ENCODE measurements around the gene GJA1.

- RAMPAGE, long total RNA: no peak
- RRBS: no CpG with 5 or more reads among the region's 12 CpGs
Observed at GRCh38 chr6:119034716-119035883, 43.4 kb downstream of the FAM184A start.

- RAMPAGE, long total RNA: no peak
- RRBS: no CpG with 5 or more reads among the region's 23 CpGs
Observed at GRCh38 chr6:119078911-119079511, 547 bp upstream of the FAM184A start.

- RAMPAGE, long total RNA: no peak
- RRBS: no CpG with 5 or more reads among the region's 2 CpGs
Observed at GRCh38 chr6:119147446-119147906, 69.0 kb upstream of the FAM184A start.

DNA sequence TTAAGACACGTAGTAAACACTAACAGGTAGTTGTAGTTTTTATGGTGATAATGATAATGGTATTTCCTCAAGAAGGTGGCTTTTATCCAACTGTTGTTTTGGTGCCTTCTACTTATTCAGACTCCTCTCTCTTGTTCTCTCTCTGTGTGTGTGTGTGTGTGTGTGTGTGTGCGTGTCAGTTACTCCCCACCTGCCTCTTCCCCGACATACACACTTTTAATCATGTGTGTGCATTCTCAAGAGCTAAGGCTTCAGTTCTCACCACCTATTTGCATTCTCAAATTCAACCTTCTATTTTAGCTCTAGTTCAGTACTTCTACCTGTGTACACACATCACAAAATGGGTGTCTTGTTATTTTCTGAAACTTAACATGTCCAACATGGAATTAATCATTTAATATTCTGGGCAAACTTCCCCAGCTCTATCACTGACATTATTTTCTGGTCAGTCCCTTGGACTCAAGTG lies 99.0 kb downstream of the MAN1A1 start:
- RAMPAGE, long total RNA: no peak
- RRBS: no CpG with 5 or more reads among the region's 3 CpGs

DNA sequence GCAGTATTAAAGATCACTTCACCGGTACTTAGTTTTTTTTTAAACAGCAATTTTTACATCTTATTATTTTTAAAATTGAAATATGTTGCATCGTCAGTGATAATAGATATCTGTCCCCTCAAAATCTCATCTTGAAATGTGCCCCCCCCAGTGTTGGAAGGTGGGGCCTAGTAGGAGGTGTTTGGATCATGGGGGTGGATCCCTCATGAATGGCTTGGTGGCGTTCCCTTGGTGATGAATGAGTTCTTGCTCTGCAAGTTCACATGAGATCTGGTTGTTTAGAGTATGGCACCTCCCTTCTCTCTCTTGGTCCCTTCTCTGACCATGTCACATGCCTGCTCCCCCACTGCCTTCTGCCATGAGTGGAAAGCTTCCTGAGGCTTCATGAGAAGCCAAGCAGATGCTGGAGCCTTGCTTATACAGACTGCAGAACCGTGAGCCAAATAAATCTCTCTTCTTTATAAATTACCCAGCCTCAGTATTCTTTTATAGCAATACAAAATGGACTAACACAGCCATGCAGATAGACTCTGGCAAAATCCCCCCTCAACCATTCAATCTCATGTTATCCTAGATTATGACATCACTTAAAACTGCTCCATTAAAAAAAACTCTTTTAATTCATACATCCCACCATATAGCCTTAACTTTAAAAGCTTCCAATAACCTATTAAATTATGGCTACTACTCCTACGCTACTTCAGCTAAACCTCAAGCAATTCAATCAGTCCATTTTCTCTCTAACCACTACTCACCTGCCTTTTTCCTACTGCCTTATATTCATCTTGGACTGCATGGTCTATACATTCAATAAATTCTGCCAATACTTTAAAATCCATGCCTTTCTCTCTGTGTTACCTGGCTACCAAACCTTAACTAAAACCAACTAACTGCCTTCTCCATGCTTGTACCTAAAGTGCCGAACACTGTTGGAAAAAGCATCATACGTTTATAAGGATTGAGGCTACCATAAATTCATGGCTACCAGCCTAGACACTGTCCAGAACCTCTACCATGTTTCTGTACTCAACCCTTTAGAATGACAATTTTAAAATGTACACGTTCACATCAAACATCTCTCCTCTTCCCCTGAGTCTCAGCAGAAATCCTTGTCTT lies 70.7 kb downstream of the MAN1A1 start:
- RAMPAGE, long total RNA: no peak
- RRBS: no CpG with 5 or more reads among the region's 8 CpGs

- RAMPAGE, long total RNA: no peak
- RRBS: no CpG with 5 or more reads among the region's 2 CpGs
Observed at GRCh38 chr6:119301898-119302390, 47.6 kb downstream of the MAN1A1 start.

DNA sequence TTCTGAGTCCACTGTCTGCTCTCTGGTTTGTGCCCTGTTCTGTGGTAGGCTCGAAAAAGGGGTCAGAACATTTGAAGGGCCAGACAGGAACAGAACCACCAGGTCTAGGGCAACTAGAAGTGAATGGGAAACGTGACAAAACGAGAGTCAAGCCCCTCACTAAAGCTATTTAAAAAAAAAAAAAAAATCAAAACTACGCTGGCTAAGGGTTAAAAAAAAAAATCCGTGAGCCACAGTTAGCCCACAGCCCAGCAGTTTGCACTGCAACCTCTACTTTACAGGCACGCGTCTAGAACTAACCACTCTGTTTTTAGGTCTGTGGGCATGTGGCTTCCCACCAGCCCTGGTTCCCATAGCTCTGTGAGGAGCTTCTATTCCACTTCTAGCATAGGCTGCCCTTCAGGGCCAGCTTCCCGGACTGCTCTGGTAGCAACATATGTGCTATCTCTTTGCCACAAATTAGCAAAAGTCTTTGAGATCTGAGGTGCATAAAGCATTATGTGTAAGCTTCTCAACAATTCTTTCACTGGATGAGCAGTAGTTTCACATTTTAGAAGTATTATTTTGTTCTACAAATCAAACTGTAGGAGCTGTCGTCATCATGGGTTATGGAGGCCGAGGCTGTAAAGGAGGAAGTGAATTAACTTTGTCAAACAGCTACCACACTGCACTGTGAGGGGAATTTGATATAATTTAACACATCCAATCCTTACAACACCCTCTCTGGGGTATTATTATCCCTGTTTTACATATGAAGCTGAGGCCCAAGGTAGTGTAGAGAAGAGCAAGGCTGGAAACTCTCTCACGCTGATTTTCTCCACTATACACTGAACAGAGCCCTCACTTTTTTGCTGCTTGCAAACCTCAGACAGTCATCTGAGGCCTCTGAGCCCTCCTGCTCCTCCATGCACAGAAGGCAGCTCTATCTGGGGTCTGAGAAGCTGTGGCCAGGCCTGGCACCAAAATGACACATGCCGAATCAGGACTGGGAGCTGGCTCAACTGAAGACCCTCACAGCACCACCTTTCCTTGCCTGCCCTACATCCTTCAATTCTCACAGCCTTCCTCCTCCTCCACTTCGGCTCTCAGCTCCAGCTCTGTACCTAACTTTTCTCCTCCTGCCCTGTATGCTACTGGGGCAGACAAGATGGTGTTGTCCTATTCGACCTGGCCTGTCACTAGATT lies 35.4 kb downstream of the MAN1A1 start:
- RAMPAGE, long total RNA: no peak
- RRBS: no CpG with 5 or more reads among the region's 14 CpGs

DNA sequence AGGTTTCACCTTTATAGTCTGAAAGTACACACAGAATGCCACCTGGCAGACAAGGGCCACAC lies 1.8 kb downstream of the MAN1A1 start:
- RAMPAGE, long total RNA: no peak

DNA sequence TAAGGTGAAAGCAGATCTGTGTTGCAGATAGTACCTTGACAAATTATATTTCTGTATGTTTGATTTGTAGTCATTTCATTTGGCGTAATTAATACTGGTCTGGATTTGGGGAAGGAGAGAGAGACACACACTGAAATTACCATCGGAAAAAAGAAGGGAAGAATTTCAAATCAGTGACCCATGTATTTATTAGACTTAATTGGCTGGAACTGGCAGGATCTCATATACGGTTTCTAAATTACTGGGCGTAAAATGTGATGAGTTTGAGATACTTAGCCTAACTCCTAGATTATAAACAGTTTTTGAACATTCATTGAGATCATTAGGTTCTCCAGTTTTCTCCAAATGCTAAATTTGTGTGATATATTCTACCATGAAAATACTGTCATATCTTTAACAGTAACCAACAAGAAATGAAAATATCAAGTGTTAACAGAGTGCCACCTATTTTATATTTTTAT lies 6.0 kb upstream of the MAN1A1 start:
- RAMPAGE, long total RNA: no peak
- RRBS: no CpG with 5 or more reads among the region's 4 CpGs

- RAMPAGE, long total RNA: no peak
- RRBS: no CpG with 5 or more reads among the region's 5 CpGs
Observed at GRCh38 chr6:119490976-119491511, 141.5 kb upstream of the MAN1A1 start.

- RAMPAGE, long total RNA: start-site peak on the plus strand at chr6:121435645-121435683, 890 and 865 reads in 2 replicates; start-site peak on the plus strand at chr6:121435759-121435825, 86 and 64 reads in 2 replicates
- RRBS: no CpG with 5 or more reads among the region's 6 CpGs
Observed at GRCh38 chr6:121435392-121436026, at the start of gene GJA1. TSS of gene GJA1 (plus strand) at chr6:121435646.

DNA sequence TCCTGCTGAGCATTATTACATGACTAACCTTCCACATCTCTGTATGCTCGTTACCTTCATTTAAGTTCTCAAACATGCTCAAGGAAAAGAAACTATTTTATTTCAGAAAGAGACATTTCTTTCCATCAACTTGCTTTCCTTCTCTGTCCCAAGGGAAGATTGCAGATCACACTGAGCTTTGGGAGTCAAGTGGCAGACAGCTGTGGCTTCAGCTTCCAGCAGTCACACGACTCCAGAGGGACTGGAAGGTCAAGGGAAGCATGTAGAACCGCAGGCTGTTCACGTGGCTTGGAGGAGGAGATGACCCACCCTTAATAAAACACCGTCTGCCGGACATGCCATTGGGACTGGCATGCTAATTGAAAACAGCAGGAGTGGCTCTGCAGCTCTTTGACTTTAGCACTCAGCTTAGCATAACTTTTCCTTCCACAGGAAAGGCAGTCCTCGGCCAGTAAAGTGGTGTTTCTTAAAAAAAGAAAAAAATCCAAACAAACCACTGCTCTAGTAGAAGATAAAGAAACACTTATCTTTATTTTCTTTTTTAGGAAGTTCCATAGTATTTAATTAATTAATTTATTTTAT lies 466.8 kb upstream of the HSF2 start:
- RAMPAGE, long total RNA: no peak
- RRBS: no CpG with 5 or more reads among the region's 7 CpGs

GRCh38 chr6:122128149-122128959 lies 271.1 kb upstream of the HSF2 start:
- RAMPAGE, long total RNA: no peak
- RRBS: no CpG with 5 or more reads among the region's 3 CpGs

DNA sequence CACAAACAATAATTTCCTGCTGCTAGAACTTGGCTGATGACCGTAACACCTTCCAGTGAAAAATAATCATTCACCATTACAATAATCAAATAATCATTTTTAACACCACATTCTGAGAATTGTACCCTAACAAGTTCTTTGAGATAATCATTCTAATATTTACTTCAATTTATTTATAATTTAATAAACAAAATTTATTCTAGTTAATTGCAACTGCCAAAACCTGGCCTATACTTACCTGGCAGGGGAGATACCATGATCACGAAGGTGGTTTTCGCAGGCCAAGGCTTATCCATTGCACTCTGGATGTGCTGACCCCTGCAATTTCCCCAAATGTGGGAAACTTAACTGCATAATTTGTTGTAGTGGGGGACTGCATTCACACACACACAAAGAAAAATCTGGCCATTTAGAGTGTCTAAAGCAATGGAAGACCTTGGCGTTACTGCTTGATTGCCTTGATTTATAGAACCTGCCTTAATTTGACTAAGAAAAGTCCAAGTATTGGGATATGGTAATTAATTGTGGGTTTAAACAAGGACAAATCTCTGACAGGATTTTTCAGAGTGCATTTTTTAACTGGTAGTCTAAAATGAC lies 187.9 kb upstream of the HSF2 start:
- RAMPAGE, long total RNA: no peak
- RRBS: no CpG with 5 or more reads among the region's 4 CpGs

GRCh38 chr6:122444014-122444677 lies 27.5 kb downstream of the SERINC1 start:
- RAMPAGE, long total RNA: no peak
- RRBS: no CpG with 5 or more reads among the region's 5 CpGs

DNA sequence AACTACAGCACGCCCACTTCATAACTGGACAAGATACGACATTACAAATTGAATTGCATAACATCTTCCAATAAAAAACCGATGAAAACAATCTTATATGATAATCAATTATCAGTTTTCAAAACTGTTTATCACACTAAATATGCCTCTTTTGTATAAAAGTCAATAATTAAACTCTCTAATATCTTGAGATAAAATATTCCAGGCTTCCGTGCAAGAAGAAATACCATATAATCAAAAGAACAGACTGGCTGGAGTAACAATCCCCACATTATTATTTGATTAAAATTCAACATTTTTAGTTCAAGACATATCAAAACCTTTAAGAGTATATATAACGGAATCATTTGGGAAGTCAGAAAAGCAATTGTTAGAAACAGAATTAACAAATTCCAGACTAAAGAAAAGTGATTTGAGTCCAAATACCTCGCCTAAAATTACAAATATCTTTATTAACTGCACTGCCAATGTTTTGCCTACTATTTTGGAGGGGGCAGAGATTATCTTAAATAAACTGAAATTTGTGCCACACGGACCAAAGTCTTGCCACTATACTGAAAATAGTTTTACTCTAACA lies 1.1 kb downstream of the SERINC1 start:
- RAMPAGE, long total RNA: no peak
- RRBS: no CpG with 5 or more reads among the region's 7 CpGs

DNA sequence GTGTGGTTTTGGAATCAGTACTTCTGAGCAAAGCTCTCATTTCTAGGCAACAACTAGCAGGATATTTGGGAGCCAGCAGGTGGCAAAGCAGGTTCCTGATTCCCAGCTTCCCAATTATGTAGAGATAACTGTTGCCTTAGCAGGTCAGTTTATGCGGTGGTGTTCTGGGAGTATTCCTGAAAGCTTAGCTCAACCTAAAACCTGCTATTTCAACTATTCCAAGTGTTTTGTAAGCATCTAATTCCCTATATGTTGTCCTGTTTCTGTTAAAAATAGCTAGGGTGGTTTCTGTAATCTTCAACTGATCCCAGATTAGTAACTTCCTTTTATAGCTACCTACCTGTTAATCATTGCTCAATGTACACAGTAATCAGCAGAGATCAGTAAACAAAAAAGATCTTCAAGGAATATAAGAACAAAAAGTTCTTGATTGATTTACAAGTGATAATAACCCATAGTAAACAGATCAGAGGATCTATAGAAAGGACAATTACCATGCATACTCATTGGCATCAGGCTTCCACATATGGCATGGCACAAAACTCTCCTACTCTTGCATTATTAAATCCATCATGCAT lies 8.4 kb upstream of the FABP7 start:
- RAMPAGE, long total RNA: no peak
- RRBS: no CpG with 5 or more reads among the region's 1 CpG

DNA sequence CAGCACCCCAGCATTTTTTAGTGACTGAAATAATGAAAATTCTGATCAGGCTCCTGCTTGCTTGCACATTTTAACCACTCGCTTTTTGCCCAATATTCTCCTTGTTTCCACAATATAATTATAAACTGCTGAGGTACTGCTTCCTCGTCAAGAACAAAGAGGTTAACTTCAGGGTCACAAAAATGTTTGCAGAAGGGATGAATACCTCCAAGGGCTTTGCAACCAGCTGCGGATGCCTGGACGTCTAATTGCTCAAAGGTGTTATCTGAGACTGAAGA lies 506 bp upstream of the SMPDL3A start:
- RAMPAGE, long total RNA: no peak
- RRBS: no CpG with 5 or more reads among the region's 4 CpGs

GRCh38 chr6:125219604-125220205 lies 66.1 kb downstream of the TPD52L1 start:
- RAMPAGE, long total RNA: no peak
- RRBS: no CpG with 5 or more reads among the region's 5 CpGs

DNA sequence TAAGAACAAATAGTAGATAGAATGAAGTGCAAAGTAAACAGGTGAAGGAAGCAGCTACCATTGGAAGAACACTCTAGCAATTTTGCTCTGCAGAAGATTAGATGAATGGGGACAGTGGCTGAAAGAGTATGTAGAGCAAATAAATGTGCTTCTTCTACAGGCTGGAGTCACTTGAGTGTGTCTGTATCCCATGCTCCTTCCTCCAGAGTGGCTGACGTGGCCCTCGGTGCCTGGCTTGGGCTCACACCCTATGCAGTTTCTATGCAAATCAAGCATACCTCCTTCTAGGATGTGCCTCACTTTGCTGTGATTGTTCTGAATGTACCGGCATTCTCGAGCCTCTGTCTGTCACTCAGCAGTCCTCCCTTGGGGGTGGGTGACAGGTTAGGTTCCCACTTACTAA lies 55.0 kb upstream of the HDDC2 start:
- RAMPAGE, long total RNA: no peak
- RRBS: no CpG with 5 or more reads among the region's 4 CpGs